Ishikawa (cell line): Measurements from ENCODE around the genes HOXA3, HOXA7 and CREB5.

- RRBS = 96% methylated on average over 13 of the region's 72 CpGs
Measured at GRCh38 chr7:27151880-27153191, at the start of gene HOXA3. Gene HOXA3, minus strand, starts transcription at chr7:27152583.

DNA sequence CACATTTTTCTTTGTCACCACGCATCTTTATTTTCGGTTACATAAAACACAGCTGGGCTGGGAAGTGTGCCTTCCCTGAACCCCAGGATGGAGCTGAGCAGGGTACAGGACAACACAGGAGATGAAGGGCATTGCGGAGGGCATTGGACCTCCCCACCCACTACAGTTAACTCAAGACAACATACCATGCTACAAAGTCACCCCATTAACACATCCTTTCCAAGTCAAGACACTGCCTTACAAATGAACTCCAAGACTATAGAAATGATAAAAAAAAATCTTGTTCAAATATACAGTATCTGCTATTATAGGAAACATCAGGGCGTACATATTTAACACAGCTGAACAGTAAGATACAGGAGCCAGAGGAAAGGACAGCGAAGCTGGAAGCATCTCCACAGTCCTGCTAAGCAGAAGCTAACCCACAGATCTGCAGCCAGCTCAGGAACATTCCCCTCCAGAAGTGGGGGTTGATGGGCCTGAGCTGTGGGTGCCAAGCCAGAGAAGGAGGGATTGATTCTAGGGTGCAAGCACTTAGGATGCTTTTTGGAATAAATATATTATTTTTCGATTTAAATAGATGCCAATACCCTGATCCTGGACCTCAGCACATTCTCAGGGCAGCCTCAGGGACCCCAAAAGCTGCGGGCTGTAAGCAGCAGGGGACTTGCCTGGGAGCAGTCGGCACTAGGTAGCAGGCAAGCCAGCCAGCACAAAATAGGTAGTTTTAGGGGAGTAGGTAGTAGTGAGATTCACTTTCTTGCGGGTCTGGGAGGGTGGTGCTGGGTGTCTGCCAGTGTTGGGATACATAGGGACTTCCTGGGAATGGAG, 1.5 kb upstream of the HOXA3 start:
- RRBS = no CpG with 5 or more reads among the region's 9 CpGs

- RRBS = 2% methylated on average over 32 of the region's 103 CpGs
Measured at GRCh38 chr7:27155811-27156984, at the start of gene HOXA7. Gene HOXA7, minus strand, starts transcription at chr7:27156675.

DNA sequence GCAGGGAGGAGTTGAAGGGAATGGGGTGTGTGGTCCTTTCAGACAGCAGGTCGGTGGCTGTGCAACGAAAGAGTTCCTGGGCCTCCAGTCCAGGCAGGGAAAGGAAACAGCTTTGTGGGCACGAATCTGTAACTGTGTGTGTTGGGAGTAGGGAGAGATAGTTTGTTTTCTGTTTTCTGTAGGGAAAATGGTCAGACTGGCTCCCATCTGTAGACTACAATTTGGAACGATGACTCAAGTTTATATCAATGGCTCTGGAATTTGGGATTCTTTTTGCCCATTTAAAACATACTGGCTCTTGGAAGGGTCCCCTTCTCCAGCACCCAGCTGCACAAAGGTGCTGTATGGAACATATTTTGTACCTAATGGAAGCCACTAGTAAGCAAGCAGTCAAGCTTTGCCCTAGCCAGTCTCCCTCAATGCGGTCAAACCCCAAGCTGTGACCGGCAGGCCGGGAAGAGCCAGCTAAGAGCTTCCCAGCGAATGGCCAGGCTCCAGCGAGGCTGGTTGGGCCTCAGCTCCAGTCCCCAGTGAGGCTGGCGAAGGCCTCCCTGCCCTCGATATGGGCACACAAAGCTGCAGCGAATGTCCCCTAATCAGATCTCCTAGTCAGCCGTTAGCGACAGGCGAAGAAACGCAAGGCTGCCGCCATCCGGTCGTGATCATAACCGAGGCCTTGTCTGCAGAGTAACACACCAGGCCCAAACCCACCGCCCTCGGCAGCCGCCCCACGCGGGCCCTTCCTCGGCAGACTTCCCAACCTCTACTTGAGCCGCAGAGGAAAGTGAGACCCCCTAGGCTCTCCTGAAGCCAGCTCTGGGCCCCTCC, 2.8 kb upstream of the HOXA9 start:
- RRBS = no CpG with 5 or more reads among the region's 27 CpGs

DNA sequence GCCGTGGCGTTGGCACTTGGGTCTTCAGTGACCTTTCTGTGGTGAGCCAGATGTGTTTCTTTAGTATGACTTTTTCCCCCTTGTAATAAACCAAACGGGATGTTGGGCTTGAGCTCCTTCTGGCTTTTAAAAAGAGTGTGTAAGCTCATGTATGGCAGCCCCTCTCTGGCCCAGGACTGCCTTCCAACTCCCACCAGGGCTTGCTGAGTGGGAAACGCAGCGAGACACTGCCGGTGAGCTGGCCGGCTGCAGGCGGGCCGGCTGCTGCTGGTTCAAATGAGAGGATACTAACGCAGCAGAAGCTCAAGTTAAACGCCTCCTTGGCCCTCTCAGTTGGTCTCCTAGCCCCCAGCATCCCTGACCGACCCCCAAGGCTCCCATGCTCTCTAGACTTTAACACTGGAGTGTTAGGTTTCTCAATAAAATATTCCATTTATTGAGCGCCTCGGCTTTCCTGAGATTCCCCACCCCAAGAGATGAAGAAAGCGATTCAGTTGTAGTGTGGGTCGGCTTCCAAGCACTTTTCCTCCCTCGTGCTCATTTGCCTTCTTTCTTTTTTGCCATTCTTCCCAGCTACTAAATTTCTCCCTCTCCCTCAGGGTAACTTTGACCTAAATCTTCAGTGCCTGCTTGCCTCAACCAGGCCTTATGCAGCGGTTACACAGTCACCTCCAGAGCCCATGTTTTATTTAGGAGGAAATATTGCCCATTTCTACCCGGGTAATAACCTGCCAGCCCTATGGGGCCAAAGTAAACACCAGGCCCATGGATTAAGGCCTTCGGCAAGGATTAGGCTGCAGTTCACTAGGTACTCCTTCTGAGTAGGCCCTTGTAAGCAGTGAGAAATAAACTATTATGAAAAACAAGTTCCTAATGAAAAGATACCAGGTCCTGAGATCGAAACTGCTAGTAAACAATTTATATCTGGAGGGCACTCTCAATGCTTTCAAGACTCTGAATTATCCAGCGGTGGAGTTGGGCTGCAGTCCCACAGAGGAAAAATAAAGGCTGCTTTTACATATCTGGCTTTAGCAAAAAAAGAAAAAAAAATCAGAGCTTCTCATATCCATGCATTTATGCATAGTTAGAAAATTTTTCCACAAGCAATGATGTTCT, 3.4 kb upstream of the HOXA10 start:
- RRBS = no CpG with 5 or more reads among the region's 22 CpGs

DNA sequence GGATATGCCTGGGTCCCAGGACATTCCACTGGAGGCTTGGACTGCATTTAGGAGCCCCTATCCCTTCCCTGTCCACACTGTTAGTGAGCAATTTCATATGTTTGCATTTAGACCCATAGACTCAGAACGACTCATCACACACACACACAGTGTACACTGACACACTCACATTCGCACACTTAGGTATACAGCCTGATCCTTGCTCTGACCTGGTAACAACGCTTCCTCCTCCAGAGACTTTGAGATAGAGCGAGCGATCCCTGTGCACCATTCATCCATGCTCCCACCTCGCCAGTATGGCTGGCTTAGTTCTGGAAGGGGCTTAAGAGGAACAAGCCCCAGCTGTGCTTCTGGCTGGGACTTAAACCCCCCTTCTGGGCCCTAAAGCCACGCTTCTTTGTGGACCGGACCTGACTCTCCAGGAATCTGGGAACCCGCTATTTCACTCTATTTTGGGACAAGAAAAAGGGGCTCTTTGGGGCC, 899 bp upstream of the HOXA13 start:
- RRBS = no CpG with 5 or more reads among the region's 9 CpGs

GRCh38 chr7:27204812-27205816, 5.2 kb upstream of the HOXA13 start:
- RRBS = 82% methylated on average over 19 of the region's 73 CpGs

GRCh38 chr7:27277562-27277917, 34.9 kb downstream of the EVX1 start:
- RRBS = no CpG with 5 or more reads among the region's 1 CpG

GRCh38 chr7:27458806-27459005, 204.0 kb downstream of the HIBADH start:
- RRBS = no CpG with 5 or more reads among the region's 7 CpGs

DNA sequence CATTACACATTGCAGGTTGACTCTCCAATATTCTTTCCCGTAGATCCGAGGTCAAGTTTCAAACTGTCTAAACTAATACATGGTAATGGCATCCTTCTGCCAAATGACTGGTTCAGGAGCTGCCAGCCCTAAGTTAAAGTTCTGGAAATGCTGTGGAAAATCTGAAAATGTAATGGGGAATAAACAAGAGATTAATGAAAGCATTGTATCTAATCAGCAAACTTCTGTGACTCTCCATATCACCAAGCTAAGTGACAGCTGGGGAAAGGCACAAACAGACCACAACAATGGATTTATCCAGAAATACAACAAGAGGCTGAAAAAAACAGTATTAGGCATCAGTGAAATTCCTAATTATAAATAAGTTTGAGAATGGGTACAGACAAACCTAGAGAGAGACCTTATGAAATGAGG, 5.8 kb downstream of the HIBADH start:
- RRBS = no CpG with 5 or more reads among the region's 2 CpGs

GRCh38 chr7:27897257-27897818, 157.4 kb downstream of the TAX1BP1 start:
- RRBS = no CpG with 5 or more reads among the region's 11 CpGs

GRCh38 chr7:28065833-28066205, 114.8 kb downstream of the JAZF1 start:
- RRBS = no CpG with 5 or more reads among the region's 6 CpGs

DNA sequence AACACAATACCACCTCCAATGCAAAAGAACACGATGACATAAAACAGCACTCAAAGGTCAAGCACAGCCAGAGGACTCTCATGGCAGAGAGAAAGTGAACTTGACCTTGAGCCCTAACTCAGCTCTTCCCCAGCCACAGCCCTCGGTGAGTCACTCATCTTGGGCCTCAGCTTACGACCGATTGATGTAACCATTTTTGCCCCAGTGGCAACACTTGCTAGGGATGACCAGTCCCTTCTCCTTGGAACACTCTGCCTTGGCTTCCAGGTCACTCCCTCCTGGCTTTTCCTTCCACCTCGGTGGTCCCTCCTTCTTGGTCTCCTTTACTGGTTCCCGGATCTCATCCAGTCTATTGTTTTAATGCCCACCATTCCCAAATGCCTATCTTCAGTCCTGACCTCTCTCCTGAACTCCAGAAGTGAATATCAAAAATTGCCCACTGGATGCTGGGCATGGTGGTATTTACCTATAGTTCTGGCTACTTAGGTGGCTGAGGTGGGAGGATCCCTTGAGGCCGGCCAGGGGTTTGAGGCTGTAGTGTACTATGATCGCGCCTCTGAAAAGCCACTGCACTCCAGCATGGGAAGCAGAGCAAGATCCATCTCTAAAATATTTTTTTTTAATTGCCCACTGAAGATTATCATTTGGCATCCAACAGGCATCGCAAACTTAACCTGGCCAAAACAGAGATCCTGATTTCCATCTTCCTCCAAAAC, 77.6 kb downstream of the JAZF1 start:
- RRBS = no CpG with 5 or more reads among the region's 10 CpGs

DNA sequence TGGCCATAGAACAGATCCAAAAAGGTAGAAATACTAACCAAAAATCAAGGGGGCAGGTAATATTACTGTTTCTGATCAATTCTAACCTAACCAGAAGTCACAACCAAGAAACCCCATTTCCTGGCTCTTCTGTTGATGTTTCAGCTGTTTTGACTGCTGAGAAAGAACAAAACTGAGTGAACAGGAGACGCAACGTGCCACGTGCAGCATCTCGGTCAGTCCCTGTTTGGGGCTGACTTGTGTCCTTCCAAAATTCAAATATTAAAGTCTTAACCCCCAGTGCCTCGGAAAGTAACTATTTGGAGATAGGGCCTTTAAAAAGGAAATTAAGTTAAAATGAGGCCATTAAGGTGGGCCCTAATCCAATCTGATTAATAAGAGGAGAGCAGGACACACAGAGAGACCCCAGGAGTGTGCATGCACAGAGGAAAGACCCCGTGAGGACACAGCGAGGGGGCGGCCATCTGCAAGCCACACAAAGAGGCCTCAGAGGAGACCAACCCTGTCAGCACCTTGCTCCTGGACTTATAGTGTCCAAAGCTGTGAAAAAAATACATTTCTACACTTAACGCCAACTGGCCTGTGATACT, 56.7 kb downstream of the JAZF1 start:
- RRBS = no CpG with 5 or more reads among the region's 9 CpGs

DNA sequence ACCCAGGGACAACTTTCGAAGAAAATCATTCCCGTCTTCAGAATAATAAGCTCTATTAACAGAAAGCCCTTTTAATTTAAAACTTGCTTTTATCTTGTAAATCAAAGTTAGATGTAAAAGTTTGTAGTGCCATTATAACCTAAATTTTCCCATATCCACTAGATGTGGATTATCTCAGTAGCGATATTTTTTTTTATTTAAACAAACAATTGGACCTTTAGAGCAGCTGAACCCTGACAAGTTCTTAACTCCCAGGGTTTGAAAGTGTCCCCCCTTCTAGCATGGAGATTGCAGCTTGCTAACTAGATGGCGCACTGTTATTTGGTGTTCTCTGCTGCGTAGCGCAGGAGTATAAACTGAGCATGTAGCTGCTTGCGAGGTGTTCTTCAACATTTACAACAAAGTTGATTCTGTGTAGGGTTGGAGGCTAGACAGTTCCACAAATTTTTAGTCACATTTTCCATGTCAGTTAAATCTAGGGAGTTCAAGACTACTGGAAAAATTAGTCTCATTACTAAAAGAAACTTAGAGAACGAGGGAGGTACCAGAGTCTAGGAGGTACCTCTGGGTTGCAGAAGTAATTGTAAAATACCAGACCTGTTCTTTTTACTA, at the start of gene CREB5:
CREB5 (plus strand) TSS at position 382 of the 612 bp plus-strand sequence.
- RRBS = no CpG with 5 or more reads among the region's 8 CpGs

GRCh38 chr7:28474116-28474708, 61.9 kb downstream of the CREB5 start:
- RRBS = no CpG with 5 or more reads among the region's 10 CpGs

DNA sequence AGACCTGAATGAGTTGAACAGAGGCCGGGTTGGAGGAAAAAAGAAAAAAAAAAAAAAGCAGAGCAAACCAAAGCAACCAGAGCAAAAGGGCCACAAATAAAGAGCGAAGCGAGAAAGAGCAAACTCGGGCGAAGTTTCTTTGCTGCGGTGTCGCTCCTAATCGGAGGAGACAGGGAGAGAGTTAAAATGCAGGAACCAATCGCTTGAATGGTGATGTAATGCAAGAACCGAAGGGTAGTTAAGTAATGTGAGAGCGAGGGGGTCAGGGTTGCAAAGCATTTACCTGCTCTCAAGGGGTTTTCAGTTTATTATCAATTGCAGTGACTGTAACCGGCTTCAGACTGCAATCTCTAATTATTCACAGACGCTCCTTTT, 271.7 kb downstream of the TRIL start:
- RRBS = no CpG with 5 or more reads among the region's 13 CpGs

- RRBS = no CpG with 5 or more reads among the region's 9 CpGs
Measured at GRCh38 chr7:28804081-28804729, 153.9 kb downstream of the TRIL start.

- RRBS = no CpG with 5 or more reads among the region's 18 CpGs
Measured at GRCh38 chr7:28958816-28959604, 880 bp upstream of the TRIL start.

DNA sequence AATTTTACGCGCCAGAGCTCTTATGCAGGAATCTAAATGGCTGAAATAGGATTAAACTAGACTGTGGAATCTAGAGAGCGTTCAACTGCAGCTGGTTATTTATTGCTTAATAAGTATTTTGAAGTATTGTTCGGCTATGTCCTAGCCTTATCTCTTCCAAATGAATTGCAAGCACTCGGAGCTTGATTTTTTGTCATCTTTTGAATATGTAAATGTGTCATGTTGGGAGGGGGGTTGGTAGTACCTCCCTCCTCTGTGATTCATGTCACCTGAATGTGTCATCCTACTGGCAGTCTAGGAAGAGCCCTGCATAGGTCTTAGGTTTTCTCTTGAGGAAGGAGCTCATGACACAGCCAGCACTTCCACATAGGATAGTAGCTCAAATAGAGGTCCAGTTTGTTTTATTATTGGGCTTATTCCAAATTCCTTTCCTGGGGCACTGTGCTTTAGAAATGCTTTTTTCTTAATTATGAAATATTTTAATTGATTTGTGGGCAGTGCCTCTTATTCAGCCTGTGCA, 22.4 kb upstream of the TRIL start:
- RRBS = no CpG with 5 or more reads among the region's 5 CpGs